ENCODE data around the genes OR10A7 and CD63.

DNA sequence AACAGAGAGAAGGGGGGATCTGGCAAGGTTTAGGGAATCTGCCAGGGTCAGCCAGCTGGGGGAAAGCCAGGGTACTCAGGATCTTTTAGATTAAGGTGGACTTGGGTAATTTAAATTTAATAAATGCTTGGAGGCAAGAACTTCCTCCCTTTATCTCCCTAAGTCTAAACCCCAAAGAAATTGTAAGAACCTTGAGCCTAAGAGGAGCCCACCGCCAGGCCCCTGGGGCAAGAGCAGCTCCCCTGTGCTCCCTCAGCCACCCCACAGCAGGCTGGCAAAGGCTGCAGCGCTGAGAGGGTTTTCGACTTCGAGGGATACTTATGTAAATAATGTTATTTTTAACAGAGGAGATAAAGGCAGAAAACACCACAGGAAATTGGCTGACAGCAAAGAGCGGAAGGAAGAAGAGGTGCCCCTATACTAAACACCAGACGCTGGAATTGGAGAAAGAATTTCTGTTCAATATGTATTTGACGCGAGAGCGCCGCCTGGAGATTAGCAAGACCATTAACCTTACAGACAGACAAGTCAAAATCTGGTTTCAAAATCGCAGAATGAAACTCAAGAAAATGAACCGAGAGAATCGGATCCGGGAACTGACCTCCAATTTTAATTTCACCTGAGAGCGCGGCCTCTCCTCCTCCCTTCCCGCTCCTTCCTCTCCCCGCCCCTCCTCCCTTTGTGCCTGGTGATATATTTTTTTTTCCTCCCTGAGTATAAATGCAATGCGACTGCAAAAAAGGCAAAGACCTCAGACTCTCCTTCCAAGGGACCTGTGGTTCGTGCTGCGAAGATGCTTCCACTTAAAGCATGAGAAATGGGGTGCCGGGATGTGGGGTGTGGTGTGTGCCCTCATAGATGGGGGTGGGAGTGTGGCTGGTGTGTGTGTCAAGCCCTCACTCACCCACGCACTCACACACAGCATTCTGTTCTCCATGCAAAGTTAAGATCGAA is 4.2 kb downstream of the HOXC10 start:
- PRO-cap: no peak
- RAMPAGE, long total RNA, 2 experiments: no peak in any of the 2 experiments

DNA sequence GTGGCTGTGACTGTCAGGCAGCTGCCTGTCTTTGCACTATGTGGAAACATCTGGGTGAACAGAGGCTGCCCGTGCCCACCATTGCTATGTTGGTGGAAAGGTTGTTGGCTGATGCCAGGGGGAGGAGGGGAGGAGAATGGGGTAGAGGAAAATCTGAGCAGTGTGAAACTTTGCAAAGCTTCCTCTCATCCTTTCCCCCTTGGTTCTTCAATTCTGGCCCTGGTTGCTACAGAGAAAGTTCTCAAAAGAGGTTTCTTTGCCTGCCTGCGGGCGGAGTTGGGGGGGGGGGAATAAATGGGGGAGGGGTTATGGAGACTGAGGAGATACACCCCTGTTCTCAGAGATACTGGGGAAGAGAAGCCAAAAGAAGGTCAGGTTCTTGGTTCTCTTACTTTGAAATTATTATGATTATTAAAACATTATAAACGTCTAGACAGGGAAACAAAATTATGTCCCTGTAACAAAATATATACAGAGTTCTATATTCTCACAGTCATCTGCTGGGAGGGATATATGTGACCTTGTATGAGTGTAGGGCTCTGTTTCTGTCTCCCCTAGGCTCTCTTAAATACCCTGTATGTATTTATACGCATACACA is 7.3 kb upstream of the HOXC9 start:
- PRO-cap: no peak
- RAMPAGE, long total RNA, 2 experiments: no peak in any of the 2 experiments

DNA sequence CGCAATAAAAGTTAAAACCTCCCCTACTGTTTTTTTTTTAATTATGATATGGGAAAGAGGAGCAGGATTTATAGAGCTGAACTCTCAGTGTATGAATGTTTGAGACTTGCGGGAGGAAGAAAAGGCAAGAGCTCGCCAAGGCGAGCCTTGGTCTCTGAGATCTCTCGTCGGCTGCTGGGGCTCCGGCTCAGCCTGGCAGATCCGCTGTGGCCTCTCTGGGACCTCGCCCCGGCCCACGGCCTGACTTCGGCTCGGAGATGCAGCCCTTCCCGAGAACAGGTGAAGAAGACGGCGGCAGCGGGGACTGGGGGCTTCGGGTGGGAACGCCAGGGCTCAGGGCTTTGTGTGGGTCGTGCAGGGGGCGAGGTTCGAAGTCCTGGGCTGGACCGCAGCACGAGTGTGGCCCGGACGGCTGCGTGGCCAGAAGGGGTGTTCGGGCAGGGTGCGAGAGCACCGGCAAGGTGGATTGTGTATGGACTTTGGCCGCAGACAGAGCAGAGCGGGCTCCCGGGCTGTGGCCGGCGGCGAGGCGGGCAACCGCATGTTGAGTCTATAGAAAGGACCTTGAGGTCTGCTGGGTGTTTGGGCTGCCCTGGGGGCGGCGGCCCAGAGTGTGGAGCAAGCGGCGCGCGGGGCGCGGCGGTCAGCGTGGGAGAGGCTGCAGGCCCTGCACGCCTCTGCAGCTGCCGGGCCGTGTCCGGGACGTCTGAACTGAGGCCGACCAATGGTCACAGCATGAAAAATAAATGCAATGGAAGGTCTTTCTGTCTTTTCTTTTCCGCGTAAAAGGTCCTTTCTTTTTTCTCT is 5.8 kb upstream of the HOXC9 start:
- PRO-cap: no peak
- RAMPAGE, long total RNA, 2 experiments: no peak in any of the 2 experiments

- PRO-cap: unidirectional peak, minus-strand start at chr12:54039651
- RAMPAGE, long total RNA, 2 experiments: no peak in any of the 2 experiments
These were observed 6.8 kb downstream of the HOXC5 start for GRCh38 chr12:54039463-54040191.

GRCh38 chr12:54134094-54134371 is 54.8 kb downstream of the SMUG1 start:
- PRO-cap: no peak
- RAMPAGE, long total RNA, 2 experiments: no peak in any of the 2 experiments

DNA sequence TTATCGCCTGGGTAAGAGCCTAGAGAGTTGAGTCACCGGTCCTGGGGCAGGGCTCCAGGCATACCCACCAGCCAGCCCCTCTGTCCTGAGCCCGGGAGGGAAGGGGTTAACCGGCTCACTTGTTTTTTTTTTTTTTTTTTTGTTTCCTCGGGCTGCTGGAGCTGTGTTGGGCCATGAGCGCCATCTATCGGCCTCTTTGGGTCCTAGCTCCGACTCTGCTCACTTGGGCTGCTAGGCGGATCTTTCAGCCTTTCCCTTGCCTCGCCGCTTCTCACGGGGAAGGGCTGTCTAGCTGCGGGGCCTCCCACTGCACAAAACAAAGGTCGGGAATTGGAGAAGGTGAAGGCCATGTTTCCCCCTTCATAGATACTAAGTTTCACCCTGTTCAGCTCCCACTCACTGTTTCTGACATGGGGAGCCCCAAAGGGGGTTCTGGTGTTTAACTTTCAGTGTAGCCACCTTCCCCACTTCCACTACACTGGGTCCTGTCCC is 2.8 kb upstream of the SMUG1 start:
- PRO-cap: no peak
- RAMPAGE, long total RNA, 2 experiments: no peak in any of the 2 experiments

- PRO-cap: no peak
- RAMPAGE, long total RNA, 2 experiments: no peak in any of the 2 experiments
These were observed 31.4 kb upstream of the SMUG1 start for GRCh38 chr12:54220196-54220617.

- PRO-cap: no peak
- RAMPAGE, long total RNA, 2 experiments: no peak in any of the 2 experiments
These were observed 6.2 kb upstream of the NFE2 start for GRCh38 chr12:54306859-54307558.

- PRO-cap: no peak
- RAMPAGE, long total RNA, 2 experiments: no peak in any of the 2 experiments
These were observed 12.5 kb downstream of the COPZ1 start for GRCh38 chr12:54337407-54337869.

GRCh38 chr12:54385491-54386087 is 1.1 kb upstream of the ZNF385A start:
- PRO-cap: no peak
- RAMPAGE, long total RNA, 2 experiments: no peak in any of the 2 experiments

DNA sequence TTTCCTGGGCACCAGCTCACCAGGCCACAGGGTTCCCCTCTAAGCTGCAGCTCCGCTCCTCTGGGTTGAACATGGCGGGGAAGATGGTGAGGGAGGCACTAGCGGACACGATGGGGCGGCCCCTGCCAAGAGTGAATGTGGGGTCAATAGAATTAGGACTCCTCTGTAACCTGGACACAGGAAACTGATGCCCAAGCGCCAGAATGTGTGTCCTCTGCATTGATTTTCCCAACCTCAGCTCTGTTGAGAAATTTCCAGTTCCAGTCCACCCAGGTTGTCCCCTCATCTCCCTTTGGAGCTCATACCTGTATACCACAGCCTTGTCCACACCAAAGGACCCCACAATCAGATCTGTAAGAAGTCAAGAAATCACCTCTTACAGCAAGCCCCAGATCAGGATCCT is 14.9 kb downstream of the ITGA5 start:
- PRO-cap: no peak
- RAMPAGE, long total RNA, 2 experiments: no peak in any of the 2 experiments

DNA sequence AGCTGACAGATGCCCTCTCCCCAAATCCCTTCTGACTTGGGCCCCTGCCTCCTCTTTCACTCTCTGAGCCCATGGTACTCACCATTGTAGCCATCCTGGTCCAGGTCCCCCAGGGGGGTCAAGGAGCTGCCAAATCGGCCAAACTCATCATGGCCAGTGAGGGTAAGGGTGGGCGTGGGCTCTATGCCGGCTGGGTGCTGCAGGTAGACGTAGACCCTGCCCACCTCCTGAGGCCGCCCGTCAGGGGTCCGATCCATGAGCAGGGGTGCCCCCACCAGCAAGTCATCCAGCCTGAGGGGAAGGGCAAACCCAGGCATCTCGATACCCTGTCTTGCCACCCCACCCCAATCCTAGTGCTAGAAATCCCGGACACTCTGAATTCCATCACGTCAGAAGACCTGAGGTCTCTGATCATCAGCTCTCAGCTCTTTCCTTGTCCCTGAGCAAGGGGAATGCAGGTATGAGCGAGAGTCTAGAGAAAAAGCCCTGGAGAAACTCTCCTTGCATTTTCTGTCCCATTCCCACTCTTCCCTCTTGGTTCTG is 13.9 kb downstream of the ITGA5 start:
- PRO-cap: no peak
- RAMPAGE, long total RNA, 2 experiments: no peak in any of the 2 experiments

DNA sequence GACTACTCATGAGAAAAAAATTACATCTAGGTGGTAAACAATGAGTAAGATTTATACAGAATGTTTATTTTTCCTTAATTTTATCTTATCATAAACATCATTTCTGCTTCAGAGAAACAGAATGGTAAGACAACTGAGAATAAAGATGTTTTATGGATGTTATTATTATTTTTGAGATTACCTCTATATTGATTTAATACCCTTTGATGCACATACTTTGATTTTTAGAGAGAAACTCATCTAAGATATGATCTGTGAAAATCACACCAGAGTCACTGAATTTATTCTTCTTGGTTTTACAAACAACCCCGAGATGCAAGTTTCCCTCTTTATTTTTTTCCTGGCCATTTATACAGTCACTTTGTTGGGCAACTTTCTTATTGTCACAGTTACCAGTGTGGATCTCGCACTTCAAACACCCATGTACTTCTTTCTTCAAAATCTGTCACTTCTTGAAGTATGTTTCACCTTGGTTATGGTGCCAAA is at the start of gene OR10A7:
TSS of gene OR10A7 (plus strand) at position 248 of the 486 bp plus-strand sequence.
- PRO-cap: no peak
- RAMPAGE, long total RNA, 2 experiments: no peak in any of the 2 experiments

GRCh38 chr12:55626114-55626566 is 10.6 kb upstream of the OR10P1 start:
- PRO-cap: no peak
- RAMPAGE, long total RNA, 2 experiments: no peak in any of the 2 experiments

DNA sequence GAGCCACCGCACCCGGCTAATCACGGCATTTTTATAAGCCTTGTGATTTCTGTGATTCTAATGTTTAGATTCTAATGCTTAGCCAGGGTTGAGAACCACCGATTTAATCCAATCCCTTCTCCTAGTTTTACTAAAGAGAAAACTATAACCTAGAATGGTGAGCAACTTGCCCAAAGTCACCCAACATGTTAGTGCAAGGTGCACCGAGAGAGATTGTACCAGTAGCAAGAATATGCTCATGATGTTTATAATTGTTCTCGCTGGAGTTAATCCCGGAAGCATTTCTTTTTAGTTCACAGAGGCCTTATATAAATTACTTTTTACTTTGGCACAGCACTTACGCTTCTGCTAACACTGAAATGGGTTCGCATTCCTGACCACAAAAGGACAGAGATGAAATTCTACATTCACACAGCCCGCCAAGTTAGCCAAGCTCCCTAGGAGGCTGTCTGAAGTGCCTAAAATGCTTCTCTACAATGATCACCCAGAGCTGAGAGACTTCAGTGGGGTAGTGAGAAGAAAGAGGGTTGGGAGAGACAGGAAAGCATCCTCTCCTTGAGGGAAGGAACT is 620 bp upstream of the BLOC1S1 start:
- PRO-cap: no peak
- RAMPAGE, long total RNA, 2 experiments: no peak in any of the 2 experiments

DNA sequence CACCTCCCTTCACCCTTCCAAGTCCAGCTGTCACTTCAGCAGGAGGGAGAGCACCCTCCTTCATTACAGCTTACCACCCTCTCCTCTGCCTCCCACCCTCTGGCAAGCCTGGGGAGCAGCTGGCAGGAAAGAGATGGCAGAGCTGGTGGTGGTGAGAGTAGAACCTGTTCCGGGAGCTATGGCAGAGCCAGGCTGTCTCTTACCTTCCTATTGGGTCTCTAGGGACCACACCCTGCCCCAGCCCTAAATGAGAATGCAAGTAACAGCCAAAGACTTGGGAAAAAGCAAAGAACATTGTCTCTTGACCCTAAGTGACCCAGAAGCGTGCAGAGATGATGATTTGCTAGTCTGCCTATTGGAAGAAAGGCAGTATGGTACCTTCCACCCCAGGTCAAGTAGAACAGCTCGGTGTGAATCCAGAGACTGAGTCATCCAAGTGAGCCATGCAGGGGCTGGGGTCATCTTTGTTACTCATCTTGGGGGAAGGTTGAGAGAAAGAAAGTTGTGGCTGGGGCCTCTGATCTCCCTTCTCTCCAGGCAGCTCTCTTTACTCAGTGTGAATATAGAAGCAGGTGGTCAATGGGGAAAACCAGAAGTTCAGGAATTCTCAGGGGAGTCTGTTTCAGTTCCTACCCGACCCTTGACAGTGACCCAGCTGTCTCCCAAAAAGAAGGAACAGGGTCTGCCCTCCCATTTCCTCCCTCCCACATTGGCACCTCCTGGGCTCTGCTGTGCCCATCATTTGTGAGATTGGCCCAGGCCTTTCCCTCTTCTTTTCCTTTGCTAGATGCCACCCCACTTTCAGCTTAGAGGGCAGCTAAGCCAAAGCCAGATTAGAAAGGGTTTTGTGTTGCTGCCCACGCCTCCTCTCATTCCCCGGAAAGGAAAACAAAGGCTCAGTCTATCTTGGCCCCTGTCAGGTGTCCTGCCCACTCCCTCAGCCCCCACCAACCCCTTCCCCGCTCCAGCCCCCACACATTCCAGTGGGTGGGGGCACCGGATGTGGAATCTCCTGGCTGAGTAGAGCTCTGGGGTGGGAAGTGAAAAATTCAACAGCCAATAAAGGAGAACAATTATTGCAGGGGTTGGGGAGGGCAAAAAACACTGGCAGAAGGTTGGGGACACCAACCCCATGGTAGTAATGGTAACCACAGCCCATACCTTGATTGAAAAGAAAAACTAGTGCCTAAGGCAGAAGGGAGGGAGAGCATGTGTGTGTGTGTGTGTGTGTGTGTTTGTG is 1.9 kb downstream of the BLOC1S1 start:
- PRO-cap: no peak
- RAMPAGE, long total RNA, 2 experiments: no peak in any of the 2 experiments

DNA sequence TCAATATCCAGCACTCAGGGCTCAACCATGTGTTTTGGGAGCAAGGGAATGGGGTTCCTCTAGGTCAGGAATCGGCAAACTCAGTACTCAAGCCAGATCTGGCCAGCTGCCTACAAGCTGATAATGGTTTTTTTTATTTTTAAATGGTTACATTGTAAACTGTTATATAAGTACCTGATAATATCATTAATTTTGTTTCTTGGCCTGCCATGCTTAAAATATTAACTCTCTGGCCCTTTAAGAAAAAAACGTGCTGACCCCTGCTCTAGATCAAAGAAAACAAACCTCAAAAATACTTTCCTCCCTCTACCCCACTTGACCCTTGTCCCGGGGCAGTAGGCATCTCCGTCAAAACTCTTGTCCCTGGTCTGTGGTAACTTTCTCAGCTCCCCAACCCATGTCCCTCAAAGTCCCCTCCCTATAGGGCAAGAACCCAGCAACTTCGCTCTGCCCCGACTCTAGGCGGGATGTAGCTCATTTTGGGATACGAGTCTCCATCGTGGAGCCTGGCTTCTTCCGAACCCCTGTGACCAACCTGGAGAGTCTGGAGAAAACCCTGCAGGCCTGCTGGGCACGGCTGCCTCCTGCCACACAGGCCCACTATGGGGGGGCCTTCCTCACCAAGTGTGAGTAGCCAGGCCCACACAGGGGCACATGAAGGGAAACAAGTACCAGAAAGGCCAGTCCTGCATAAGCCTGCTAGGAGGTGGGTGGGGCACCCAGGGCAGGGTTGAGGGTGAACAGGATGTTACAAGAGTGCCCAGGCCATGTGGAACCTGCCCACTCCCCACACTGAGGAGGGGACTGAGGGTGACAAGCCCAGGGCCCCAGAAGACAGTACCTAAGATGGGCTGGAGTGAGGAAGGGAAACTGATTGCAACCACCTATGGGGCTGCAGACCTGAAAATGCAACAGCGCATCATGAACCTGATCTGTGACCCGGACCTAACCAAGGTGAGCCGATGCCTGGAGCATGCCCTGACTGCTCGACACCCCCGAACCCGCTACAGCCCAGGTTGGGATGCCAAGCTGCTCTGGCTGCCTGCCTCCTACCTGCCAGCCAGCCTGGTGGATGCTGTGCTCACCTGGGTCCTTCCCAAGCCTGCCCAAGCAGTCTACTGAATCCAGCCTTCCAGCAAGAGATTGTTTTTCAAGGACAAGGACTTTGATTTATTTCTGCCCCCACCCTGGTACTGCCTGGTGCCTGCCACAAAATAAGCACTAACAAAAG is 3.6 kb downstream of the RDH5 start:
- PRO-cap: no peak
- RAMPAGE, long total RNA, 2 experiments: no peak in any of the 2 experiments

DNA sequence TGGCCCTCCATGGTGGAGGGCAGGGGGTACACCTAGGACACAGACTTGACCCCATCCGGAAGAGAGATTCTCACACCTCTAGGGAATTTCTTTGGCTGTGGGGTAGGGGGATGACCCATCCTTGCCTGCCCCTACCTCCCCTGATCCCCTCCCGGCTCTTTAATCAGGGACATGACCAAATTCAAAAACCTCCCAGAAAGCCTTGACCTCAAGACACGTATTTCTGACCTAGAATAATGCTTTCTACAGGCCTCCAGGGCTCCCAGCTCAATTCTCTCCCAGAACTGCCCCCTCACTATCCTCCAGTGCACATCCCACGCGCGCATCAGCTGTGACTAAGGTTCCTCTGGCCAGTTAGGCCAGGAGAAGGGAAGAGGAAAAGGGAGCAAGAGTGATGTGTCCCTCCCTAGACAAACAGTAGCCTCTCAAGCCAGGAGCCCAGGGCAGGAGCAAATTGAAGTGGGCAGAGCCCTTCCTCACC is 1.4 kb downstream of the CD63 start:
- PRO-cap: no peak
- RAMPAGE, long total RNA, 2 experiments: no peak in any of the 2 experiments

- PRO-cap: bidirectional peak, plus-strand start at chr12:55729331, minus-strand start at chr12:55729009; bidirectional peak, plus-strand start at chr12:55729803, minus-strand start at chr12:55729673
- RAMPAGE, long total RNA, 2 experiments: start-site peak on the plus strand in 2 of 2 experiments, at chr12:55729094-55729153 at its widest, 18 to 19 reads per replicate; start-site peak on the minus strand in 2 of 2 experiments, at chr12:55728982-55729043 at its widest, 4,013 to 13,092 reads per replicate
These were observed at the start of gene CD63 for GRCh38 chr12:55728908-55729974. Gene CD63, minus strand, starts transcription at chr12:55729009.

- PRO-cap: no peak
- RAMPAGE, long total RNA, 2 experiments: no peak in any of the 2 experiments
These were observed 14.0 kb downstream of the SARNP start for GRCh38 chr12:55803412-55804029.

Data from breast epithelium (tissue), 2 donors.